Suprapubic skin (tissue), 4 donors: Measurements from ENCODE around the genes EEIG2, PRPF38B, GPSM2 and CELSR2.

- PRO-cap = no peak
- RAMPAGE, long total RNA, 4 experiments = no peak in any of the 4 experiments
These were observed 512 bp upstream of the VAV3 start for GRCh38 chr1:107965337-107966047.

GRCh38 chr1:108190679-108191196 is 9.4 kb downstream of the SLC25A24 start:
- PRO-cap = no peak
- RAMPAGE, long total RNA, 4 experiments = no peak in any of the 4 experiments

GRCh38 chr1:108559579-108560698 is at the start of gene EEIG2:
EEIG2 (plus strand) TSS chr1:108560100.
- PRO-cap = bidirectional peak, plus-strand start at chr1:108560100, minus-strand start at chr1:108559872
- RAMPAGE, long total RNA, 4 experiments = no peak in any of the 4 experiments

DNA sequence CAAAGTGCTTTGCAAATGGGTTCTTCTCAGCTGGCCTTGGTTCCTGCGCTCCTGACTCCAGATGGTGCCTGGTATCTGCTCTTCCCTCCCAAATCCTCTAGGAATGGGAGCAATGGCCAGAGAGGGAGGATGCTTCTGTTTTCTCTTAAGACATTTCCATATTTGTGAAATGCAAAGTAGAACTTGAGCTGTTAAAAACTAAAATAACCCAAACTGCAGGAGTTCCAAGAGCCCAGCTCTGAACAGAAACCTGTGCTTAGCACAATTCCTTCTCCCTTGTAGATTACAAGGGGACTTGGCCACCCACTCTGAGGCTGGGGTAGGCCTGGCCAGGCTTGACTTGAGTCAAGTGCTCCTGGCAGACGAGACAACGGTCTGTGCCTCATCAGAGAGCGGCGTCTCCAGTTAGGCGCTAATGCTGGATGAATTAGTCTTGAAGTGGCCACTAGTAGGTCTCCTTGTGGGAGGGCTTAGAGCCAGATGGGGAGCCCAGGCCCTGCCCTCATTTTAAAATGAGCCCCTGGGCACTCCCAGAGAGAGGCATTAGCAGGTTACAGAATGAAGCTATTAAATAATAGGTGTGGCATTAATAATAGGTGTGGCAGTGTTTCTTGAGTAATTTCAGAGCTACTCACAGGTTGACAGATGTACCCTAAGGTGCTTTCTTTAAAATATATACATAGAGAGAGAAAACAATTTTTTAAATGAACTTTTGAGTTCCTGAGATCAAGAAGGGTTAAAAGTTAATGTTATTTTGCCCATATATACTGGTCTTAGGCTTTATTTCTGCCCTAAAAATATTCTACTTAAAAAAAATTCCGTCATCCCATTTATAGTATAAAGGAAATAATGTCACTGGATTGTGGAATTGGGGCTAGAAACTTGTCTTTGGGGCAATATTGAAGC is 1.1 kb downstream of the EEIG2 start:
- PRO-cap = no peak
- RAMPAGE, long total RNA, 4 experiments = no peak in any of the 4 experiments

- PRO-cap = bidirectional peak, plus-strand start at chr1:108692327, minus-strand start at chr1:108692199
- RAMPAGE, long total RNA, 4 experiments = start-site peak on the plus strand in 3 of 4 experiments, at chr1:108692298-108692372 at its widest, 39 to 196 reads per replicate
These were observed at the start of gene PRPF38B for GRCh38 chr1:108692276-108693238. PRPF38B (plus strand) TSS chr1:108692310.

DNA sequence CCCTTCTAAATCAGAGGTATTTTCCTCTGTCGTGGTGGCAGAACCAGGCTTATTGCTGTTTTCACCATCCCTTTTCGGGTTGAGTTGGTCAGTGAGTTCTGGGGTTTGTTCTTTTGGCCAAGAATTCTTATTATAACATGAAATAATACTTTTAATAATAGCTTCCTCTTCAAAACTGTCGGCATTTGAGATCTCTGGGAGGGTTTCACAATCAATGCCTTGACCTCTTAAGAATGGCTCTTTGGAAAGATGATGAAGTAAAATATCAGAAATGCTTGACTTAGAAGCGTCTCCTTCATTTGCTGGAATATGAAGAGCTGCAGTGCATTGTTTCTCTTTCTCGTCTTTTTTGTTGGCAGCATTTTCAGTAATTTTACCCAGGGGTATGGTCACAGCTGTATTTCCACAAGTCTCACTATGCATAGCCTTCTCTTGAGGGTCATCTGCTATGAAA is 4.8 kb downstream of the AKNAD1 start:
- PRO-cap = no peak
- RAMPAGE, long total RNA, 4 experiments = no peak in any of the 4 experiments

- PRO-cap = bidirectional peak, plus-strand start at chr1:108876987, minus-strand start at chr1:108876845; unidirectional peak, plus-strand start at chr1:108877362
- RAMPAGE, long total RNA, 4 experiments = start-site peak on the plus strand in 2 of 4 experiments, at chr1:108876981-108877166 at its widest, 23 to 2,171 reads per replicate
These were observed at the start of gene GPSM2 for GRCh38 chr1:108876702-108877817. GPSM2 (plus strand) TSS chr1:108876985.

DNA sequence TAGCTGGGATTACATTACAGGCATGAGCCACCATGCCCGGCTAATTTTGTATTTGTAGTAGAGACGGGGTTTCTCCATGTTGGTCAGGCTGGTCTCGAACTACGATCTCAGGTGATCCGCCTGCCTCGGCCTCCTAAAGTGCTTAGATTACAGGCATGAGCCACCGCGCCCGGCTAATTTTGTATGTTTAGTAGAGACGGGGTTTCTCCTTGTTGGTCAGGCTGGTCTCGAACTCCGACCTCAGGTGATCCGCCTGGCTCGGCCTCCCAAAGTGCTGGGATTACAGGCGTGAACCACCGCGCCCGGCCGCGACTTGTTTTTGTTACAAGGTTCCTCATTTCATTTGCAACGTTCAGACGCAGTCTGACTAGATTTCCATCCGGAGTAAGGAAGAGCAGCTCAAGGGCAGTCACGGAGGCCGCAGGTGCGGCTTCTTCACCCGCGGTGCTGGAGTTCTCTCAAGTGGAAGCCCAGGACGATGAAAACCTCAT is 529 bp upstream of the TMEM167B start:
- PRO-cap = unidirectional peak, plus-strand start at position 378 of the sequence
- RAMPAGE, long total RNA, 4 experiments = no peak in any of the 4 experiments

- PRO-cap = no peak
- RAMPAGE, long total RNA, 4 experiments = no peak in any of the 4 experiments
These were observed 24.4 kb downstream of the ELAPOR1 start for GRCh38 chr1:109138185-109138938.

DNA sequence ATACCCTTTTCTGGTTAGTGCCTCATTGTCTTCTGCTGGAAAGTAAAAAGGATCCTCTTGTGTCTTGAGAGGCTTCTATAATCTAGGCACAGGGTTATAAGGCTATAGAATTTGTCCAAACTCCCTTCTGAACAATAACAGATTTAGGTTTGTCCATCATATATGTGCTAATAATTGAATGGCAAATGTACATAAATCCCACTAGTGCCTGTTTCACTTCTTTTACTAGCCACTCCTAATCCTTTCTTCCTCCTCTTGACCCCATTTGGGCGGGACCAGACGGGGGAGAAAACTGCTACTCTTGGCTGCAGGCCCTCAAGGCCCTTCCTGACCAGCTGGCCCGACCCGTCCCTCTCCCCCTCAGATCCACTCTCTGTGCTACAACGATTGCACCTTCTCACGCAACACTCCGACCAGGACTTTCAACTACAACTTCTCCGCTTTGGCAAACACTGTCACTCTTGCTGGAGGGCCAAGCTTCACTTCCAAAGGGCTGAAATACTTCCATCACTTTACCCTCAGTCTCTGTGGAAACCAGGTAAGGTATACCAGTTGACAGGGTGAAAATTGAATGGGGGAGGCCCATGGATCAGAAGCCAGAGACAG is 19.6 kb upstream of the SARS1 start:
- PRO-cap = no peak
- RAMPAGE, long total RNA, 4 experiments = no peak in any of the 4 experiments

DNA sequence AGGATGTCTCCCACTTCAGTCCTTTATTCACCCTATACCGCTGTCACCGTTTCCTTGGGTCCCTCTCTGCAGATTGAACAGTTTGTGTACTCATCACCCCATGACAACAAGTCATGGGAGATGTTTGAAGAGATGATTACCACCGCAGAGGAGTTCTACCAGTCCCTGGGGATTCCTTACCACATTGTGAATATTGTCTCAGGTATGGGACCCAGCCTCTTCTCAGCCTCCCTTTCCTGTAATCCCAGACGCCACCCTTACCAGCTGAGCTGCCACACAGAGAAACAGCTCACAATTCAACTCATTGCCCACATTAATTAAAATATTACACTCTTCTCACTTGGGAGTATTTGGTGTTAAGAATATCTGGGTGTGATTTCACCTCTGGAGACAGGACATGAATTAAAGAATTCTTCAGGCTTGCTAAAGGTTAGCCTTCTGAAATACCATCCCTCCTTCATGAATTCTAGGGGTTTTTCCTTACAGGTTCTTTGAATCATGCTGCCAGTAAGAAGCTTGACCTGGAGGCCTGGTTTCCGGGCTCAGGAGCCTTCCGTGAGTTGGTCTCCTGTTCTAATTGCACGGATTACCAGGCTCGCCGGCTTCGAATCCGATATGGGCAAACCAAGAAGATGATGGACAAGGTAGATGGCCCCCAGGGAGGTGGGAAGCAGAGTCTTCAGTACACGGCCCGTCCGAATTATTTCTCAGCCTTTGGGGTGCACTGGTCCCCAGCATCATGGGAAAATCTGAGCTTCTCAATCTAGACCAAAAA is 13.2 kb upstream of the CELSR2 start:
- PRO-cap = no peak
- RAMPAGE, long total RNA, 4 experiments = no peak in any of the 4 experiments

DNA sequence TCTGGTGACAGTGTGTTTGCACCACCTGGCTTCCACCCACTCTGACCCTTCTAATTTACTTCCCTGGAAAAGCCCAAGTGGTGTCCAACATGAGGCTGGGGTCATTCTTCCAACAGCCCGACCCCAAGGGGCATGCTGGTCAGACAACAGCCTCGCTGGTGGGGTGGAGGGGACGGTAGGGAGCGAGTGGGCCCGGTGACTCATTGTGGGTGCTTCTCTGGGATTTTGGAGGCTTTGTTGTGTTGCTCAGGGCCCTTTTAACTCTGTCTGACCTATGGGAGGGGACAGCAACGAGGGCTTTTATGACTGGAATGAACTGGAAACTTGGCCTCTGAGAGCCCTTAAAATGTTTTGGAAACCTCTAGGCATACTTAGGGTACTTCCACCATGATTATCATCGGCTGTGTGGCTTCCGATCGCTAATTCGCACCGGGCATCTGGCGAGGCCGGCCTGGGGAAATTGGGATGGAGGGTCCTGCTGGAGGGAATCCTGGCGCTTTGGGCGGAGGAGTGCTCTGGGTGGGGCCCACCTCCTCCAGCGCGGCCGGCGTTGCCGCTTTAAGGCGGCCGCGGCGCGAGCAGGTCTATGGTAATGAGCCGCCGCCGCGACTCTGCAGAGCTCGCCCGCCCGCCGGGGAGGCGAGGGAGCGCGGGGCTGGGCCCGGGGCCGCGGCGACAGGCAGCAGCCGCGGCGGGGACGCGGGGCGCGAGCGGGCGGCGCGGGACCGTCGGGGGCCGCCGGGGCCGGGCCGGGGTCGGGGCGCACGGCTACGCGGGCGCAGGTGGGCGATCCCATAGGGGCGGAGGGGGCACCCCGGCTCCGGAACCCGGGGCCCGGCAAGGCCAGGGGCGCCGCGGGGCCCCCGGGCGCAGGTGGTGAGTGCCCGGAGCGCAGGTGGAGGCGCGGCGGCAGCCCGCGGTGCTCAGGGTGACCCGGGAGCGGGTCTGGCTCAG is at the start of gene CELSR2:
CELSR2 (plus strand) TSS at position 614 of the 954 bp plus-strand sequence.
- PRO-cap = unidirectional peak, plus-strand start at position 616 of the sequence
- RAMPAGE, long total RNA, 4 experiments = no peak in any of the 4 experiments

DNA sequence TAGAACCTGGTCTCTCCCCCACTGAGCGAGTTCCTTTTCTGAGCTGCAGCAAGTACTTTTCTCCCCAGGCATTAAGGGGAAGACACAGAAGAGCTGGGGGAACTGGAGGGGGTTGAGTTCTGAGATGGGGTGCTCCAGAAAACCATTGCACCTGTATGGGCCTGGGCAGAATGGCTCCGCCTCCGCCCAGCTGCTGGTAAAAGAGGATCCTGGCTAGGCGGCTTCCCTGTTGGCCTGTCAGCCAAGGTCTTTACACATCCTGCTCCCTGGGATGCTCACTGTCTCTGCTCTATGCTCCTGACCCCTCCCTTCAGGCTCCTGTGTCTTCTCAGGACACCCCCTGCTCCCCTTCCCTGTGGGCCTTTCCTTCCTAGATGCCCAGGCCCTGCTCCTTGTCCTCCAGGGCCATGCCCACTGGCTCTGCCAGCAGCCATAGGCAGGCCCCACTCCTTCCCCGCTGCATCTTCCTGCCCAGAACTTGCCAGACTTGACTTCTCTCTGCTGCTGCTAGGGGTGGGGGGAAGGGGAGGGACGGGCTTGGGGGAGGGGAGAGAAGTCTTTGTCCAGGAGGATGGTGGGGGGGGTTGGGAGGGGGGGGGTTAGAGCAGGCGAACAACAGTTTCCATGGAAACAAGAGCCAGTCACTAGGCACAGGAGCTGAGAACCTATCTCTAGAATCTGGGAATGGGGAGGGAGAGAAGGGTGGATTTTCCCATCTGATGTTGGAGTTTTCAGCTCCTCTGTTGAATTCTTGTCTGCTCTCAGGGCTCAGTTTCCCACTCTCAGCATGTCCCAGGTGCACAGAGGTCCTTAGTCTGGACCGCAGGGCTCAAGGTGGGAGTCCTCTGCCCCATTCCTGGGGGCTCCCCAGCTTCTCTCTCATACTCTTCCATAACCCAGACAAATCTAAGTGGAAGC is 10.5 kb downstream of the CELSR2 start:
- PRO-cap = no peak
- RAMPAGE, long total RNA, 4 experiments = no peak in any of the 4 experiments

DNA sequence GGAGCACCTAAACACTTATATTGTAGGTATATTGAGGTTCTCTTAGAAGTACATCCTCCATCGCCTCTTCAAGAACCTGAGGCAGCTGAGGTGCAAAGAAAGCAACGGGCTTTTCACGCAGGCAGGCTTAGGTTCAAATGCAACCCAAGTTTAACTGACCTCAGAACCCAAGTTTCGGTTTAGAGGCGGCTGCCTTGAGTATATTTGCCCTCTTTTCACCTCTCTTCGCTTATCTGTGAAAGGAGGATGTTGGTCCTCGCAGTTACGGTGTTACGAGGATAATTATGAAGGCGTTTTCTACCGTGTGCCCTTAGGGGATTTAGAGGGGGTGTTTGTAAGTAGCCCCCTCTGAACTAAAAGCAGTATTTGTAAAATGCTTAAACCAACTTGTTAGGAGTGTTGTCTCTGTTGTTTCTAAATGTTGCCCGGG is 690 bp upstream of the PSRC1 start:
- PRO-cap = no peak
- RAMPAGE, long total RNA, 4 experiments = no peak in any of the 4 experiments

- PRO-cap = no peak
- RAMPAGE, long total RNA, 4 experiments = start-site peak on the minus strand in 2 of 4 experiments, at chr1:109377577-109377675 at its widest, 5 to 9 reads per replicate
These were observed 20.3 kb downstream of the SORT1 start for GRCh38 chr1:109377276-109377908.

- PRO-cap = no peak
- RAMPAGE, long total RNA, 4 experiments = no peak in any of the 4 experiments
These were observed 8.5 kb downstream of the SORT1 start for GRCh38 chr1:109389179-109389747.

DNA sequence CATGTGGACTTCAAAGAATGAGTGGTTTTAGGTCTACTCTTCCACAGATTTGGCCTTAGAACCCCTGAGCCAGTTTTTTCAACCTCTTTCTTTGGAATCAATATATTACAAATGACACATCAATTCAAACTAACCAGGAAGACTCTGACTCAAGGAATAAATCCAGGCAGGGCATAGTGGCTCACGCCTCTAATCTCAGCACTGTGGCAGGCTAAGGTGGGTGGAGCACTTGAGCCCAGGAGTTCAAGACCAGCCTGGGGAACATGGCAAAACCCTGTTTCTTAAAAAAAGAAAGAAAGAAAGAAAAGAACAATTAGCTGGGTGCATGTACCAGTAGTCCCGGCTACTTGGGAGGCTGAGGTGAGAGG is 2.1 kb downstream of the SORT1 start:
- PRO-cap = no peak
- RAMPAGE, long total RNA, 4 experiments = no peak in any of the 4 experiments

DNA sequence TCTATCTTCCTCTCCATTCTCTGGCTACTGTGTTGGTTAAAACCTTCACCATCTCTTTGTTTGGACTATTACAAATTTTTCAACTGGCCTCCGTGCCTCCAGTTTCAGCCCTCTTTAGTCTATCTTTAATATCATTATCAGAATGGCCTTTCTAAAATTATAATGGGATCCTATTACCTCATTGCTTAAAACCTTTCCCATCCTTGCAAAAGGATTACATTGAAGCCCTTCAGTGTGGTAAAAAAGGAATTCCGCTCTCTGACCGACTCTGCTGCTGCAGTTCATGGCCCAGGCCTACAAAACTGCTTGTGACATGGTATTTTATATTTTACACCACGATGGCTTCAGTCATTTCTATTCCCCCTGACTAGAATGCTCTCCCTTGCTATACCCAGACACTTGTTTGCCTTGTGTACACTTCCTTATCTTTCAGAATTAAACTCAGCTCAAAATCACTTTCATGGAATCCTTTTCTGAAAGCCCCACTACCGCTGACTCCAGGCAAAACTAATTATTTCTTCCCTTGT is 12.4 kb downstream of the PSMA5 start:
- PRO-cap = no peak
- RAMPAGE, long total RNA, 4 experiments = start-site peak on the minus strand in 1 of 4 experiments, centred at position 452 of the sequence, 27 reads per replicate

GRCh38 chr1:109424910-109425129 is 1.4 kb downstream of the PSMA5 start:
- PRO-cap = no peak
- RAMPAGE, long total RNA, 4 experiments = no peak in any of the 4 experiments

GRCh38 chr1:109466100-109466376 is 308 bp upstream of the SYPL2 start:
- PRO-cap = no peak
- RAMPAGE, long total RNA, 4 experiments = no peak in any of the 4 experiments